Diencephalon (tissue), 2 donors: Measurements from ENCODE around the genes CSNK1D, CD7, TEX19, UTS2R, NARF and WDR45B.

GRCh38 chr17:82120127-82120578 is 22.1 kb upstream of the FASN start:
- RAMPAGE, long total RNA = no peak

GRCh38 chr17:82196283-82196594 is 16.4 kb downstream of the CCDC57 start:
- RAMPAGE, long total RNA = no peak

DNA sequence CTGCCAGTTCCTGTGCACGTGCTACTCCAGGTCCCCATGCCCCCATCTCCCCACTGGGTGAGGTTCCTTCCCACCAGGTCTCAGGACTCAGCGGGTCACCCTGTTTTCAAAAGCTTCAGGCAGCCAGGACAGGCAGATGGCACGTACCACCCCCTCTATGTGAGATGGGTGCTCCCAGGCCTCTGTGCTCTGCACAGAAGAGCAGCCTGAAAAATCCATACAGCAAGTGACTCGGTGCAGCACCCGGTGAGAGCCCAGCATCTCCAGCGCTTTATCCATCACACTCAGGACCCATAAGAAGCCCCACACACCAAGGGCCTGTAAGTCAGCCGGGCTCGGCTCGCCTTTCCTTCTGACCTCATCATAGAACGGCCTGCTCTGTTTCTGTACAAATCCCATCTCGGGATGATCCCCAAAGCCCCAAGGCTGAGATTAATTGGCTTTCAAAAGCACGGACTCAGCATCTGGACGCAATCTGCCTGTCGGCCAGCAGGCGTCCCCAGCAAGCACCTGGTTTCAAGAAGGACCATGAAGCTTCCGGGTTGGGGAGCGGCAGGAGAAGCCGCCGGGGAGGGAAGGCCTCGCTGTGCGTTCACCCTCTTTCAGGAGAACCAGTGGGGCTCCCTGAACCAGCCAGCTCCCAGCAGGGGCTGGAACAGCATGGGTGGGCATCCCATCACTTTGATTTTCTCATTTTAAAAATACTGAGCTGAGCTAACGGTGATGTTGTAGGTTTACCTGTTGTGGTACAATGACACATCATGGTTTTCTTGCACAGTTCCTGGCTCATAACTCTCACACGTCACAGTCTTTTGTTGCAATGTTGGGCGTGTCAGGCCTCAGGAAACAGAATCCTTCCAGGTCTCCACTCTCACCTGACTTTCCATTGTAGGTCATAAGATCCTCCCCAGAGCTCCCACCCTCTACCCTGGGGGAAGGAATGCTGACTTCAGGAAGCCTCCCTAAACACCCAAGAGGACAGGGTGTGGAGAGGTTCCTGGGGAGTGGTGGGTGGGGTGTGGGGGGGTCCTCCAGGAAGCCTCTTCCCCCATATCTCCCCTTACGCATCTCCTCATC is 6.8 kb downstream of the CCDC57 start:
- RAMPAGE, long total RNA = no peak

DNA sequence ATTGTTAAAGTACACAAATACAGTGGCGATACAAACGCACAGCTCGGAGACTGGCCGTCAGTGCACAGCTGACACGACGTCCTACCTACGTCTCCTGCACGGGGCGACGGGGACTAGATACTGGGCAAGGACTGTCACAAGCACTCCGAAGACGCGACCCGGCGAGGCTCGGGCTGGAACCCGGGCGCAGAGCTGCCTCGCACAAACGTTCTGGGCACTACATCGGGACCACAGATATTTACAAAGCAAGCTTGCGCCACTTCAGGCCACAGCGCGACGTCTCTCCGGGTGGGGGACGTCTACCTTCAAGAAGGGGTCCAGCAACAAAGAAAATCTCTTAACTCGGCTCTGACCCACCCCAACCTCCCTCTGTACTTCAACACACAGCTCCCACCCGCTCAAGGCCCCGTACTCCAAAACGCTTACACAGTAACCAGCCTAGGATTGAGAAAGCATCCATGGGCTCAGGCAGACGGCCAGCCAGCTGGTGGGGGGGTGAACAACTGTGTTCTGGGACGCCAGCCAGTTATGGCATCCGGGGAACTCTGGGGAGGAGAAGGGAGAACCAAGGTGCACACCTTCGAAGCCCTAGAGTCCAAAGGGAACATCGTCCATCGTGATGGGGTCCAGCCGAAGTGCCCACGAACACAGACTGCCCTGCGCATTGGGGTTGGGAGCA is 14.0 kb downstream of the SLC16A3 start:
- RAMPAGE, long total RNA = no peak

- RAMPAGE, long total RNA = no peak
These were observed 14.7 kb downstream of the SLC16A3 start for GRCh38 chr17:82243382-82244057.

GRCh38 chr17:82269451-82270086 is 3.9 kb downstream of the CSNK1D start:
- RAMPAGE, long total RNA = no peak

DNA sequence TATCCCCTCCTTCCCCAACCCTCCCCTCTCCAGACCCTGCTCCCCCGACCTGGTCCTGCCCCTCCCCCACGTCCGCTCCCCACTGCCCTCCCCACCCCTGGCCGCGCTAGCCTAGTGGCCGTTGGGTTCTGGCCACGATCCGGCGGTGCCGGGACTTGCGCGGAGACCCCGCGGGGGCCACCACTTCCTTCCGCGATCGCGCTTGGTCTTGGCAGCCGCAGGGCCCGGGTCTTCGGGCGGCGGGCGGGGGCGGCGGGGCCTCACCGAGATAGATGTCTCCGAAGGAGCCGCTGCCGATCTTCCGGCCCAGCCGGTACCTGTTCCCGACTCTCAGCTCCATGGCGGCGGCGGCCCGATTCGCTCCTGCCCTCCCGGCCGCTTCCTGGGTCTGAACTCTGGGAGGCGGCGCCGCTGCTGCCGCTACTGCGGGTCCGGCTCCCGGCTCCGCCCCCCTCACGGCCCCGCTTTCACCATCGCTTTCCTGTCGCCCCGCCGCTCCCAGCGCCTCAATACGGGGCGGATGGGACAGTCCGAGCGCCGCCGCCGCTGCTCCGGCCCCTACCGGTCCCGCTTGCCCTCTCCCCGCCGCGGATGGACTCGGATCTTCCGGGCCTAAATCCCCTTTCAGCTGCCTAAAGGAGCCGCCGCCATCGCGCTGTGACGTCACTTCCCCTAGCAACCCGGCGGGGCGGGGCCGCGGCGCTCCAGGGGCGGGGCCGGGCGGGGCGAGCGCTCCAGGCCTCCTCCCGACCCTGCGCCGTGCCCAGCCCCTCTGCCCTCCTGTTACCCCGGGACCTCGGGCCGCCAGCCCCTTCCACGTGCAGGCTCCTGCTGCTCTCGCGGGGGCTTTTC is at the start of gene CSNK1D:
Gene CSNK1D (minus strand): TSS at position 659 of the 852 bp plus-strand sequence.
- RAMPAGE, long total RNA = start-site peak on the plus strand centred at position 773 of the sequence, 37 bp wide, 53 and 60 reads in 2 replicates

- RAMPAGE, long total RNA = no peak
These were observed 11.8 kb upstream of the CSNK1D start for GRCh38 chr17:82285174-82285728.

DNA sequence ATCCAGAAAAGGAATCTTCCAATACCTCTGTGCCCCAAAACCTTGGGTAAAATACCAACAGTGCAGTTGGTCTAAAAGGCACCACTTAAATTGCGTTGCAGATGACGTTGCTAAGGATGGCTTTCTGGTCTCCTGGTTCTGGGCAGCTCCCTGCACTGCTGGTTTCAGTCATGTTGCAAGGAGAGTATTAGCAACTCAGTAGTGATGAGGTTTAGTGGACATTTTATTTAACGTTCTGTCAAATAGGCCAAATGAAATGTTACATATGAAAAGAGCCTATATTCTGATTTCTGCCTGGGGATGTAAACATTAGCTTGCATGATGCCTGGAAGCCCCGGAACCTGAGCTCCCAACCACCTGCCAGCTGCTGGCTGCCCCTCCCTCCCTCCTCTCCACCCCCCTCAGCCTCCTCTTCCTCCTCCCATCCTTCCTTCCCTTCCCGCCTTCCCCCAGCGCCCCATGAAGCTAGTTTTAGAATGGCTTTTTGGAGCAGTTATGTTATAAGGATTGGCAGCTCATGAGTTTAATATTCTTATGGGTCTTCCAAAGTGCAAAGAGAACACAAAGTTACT is 20.8 kb downstream of the CD7 start:
- RAMPAGE, long total RNA = no peak

- RAMPAGE, long total RNA = no peak
These were observed 18.5 kb downstream of the CD7 start for GRCh38 chr17:82298818-82299389.

DNA sequence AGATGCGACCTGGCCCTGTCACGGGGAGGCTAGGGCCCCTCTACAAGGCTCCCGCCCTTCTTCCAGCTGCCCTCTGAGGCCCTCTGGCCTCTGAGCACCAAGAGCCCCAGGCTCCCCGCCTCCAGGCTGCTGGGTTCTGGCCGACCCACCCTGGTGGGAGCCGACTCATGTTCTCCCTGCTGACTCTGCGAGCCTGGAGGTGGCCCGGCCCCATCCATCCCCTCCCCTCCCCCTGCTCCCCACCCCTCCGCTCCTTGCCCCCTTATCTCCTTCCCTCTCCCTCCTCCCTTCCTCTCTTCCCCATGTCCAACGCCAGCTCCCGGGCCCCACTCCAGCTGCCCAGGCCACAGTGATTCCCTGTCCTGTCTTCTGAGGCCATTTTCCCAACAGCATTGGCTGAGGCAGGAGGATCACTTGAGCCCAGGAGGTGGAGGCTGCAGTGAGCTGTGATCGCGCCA is 12.9 kb downstream of the CD7 start:
- RAMPAGE, long total RNA = no peak

DNA sequence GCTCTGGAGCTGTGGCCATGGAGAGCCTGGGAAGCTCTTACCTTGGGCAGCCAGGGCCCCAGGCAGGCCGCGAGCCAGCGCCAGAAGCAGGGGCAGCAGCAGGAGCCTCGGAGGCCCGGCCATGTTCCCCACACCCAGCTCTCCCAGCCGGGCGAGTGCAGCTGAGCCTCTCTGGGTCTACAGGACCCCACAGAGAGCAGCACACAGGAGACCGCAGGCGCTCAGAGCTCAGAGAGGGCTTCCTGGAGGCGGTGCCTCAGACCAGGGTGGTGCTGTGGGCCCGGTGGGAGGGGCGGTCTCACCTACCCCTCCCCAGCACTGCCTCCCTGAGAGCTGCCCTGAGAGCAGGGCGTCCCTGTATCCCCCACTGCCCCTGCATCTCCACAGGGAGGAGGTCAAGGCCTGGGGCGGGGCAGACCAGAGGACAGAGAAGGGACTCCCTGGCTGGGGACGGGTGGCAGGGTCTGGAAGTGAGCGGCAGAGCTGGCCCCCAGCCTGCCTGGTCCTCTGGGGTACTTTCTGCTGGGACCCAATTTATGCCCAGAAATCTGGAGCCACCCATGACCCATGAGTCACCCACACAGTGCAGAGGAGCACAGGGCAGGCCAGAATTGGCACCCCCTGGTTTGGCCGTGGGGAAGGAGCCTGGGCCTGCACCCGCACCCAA is at the start of gene CD7:
Gene CD7 (minus strand): TSS at position 236 of the 667 bp plus-strand sequence.
- RAMPAGE, long total RNA = no peak

GRCh38 chr17:82349259-82350187 is 9.5 kb upstream of the TEX19 start:
- RAMPAGE, long total RNA = no peak

GRCh38 chr17:82358964-82359427 is at the start of gene TEX19:
TSS of gene TEX19 (plus strand) at chr17:82359247.
- RAMPAGE, long total RNA = no peak

GRCh38 chr17:82371369-82371882 is at the start of gene UTS2R:
TSS of gene UTS2R (plus strand) at chr17:82371765.
- RAMPAGE, long total RNA = no peak

- RAMPAGE, long total RNA = no peak
These were observed 1.2 kb upstream of the OGFOD3 start for GRCh38 chr17:82419504-82419991.

- RAMPAGE, long total RNA = start-site peak on the plus strand at chr17:82458697-82458743, 905 and 457 reads in 2 replicates
These were observed at the start of gene NARF for GRCh38 chr17:82458590-82458908. TSS of gene NARF (plus strand) at chr17:82458741.

- RAMPAGE, long total RNA = no peak
These were observed 29.4 kb upstream of the FOXK2 start for GRCh38 chr17:82489789-82490901.

DNA sequence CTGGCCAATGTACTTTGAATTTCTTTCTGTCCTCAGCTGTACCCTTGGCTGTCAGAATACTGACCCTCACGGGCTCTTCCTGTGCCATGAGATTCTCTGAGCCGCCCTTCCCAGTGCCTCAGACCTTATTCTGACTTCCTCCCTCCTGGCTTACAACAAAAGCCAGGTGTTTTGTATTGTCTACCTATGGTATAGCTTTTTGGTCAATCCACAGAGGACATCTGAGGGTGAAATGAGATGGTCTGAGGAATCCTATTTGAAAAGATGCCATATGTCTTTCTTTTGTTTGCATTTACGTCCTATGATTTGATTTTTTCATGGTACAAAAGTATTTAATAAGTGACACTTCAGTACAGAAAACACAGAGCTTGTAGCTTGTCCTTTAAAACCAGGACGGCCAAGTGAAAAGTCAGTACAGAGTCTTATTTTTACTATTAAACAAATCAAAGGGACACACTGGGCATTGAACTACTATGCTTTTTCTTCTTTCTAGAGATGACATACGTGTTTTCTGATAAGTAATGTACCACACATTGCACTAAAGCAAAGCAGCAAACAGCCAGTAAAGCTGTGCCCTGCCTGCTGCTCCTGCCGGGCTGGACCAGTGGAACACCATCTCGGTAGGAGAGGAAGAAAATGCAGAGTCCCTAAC is 55.2 kb downstream of the FOXK2 start:
- RAMPAGE, long total RNA = no peak

DNA sequence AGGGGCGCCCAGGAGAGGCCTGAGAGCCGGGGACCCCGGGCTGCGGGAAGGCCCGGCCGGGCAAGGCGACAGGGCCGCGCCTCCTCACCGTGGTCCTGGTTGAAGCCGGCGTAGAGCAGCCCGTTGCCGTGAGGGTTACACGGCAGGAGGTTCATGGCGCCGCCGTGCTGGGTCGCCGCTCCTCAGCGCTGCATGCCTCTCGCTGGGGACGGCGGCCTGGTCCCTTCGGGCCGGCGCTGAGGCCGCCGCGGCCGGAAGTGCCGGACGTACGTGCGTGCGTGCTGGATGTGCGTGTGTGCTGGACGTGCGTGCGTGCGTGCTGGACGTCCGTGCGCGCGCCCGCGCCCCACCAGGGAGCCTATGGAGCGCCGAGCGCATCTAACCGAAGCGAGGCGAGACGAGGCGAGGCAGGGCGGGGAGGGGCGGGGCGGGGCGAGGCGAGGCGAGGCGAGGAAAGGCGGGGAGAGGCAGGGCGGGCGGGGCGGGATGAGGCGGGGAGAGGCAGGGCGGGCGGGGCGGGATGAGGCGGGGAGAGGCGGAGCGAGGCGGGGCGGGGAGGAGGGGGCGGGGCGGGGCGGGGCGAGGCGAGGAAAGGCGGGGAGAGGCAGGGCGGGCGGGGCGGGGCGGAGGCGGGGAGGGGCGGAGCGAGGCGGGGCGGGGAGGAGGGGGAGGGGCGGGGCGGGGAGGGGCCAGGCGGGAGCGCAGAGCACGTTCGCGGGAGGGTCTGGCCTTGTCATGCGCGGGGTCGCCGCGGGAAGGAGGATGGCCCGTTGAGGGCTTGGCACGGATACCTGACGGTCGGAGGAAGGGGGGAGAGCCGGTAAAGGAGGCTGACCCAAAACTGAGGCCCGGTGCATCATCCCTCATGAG is at the start of gene WDR45B:
Gene WDR45B (minus strand): TSS at position 259 of the 870 bp plus-strand sequence.
- RAMPAGE, long total RNA = start-site peak on the minus strand centred at position 227 of the sequence, 46 bp wide, 203 and 304 reads in 2 replicates